Daoy (cell line): Measurements from ENCODE around the gene SMIM14.

DNA sequence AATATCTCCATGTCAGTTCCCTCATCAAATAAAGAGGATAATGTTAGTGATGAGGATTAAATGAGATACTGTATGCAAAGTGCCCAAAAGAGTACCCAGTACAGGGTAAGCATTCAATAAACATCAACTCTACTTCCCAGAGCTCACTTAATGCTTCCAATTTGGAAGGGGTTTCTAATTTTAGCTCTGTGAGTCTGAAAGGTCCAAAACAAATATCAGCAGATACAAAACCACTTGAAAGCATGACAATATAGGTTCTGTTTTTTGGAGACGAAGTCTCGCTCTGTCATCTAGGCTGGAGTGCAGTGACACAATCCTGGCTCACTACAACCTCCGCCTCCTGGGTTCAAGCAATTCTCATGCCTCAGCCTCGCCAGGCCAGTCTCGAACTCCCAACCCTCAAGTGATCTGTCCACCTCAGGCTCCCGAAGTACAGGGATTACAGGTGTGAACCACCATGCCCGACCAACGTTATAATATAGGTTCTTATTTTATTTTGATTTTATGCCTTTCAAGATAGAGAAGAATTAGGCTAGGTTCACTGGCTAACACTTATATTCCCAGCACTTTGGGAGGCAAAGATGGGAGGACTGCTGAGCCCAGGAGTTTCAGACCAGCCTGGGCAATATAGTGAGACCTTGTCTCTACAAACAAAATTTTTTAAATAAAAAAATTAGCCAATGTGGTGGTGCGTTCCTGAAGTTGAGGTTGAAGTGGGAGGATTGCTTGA is 19.9 kb downstream of the UGDH start:
- RAMPAGE, long total RNA = no peak

DNA sequence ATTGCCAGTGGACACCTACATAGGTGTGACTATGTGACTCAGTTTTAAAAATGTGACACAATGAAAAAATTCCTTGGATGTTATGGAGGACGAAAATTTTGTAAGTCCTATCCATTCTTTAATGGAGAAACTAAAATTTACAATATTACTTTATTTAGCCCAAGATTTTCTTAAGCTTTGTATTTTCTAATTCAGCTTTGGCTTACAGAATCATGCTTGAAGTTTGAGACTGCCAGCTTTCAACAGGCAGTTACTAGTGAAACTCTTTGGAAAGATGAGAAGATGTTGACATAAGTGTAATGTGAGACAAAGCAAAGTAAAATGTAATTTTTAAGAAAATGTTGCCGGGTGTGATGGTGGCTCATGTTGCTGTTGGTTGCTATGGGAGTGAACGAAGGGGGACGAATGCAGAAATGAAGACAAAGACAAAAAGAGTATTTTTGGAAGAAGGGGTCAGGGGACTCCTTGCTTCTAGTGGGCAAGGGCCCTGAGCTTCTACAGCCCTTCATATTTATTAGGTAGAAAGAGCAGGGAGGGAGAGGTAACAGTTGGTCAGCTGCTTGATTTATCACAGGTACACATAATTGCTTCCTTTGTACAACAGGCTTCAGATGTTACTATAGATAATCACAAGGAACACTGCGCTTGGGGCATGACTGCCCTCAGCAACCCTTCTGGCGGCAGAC is 11.8 kb upstream of the UGDH start:
- RAMPAGE, long total RNA = no peak

- RAMPAGE, long total RNA = start-site peak on the minus strand at chr4:39638855-39638892, 234 and 63 reads in 2 replicates
Observed at GRCh38 chr4:39638377-39639420, at the start of gene SMIM14. TSS of gene SMIM14 (minus strand) at chr4:39638865.

DNA sequence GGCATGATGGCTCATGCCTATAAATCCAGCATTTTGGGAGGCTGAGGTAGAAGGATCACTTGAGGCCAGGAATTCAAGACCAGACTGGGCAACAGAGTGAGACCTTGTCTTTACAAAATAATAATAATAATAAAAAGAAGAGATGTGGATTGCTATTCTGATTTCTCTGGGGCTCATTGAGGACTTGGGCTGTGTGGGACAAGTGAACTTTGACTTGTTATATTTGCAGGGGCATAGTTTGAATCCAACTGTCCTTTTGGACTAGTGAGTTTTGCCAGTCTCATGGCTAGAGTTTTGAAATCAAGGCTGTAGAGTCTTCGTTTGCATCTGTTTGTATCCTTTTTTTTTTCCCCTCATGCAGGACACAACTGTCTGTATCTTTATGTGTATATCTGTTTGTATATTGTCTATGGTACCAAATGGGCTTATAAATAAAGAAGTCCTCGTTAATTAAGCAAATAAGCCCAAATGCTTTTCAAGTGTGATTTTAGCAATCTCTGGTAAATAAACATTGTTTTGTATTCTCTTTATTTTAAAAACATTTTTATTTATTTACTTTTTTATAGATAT is 11.2 kb upstream of the SMIM14 start:
- RAMPAGE, long total RNA = no peak

GRCh38 chr4:39863180-39863990 is 114.3 kb downstream of the PDS5A start:
- RAMPAGE, long total RNA = no peak

DNA sequence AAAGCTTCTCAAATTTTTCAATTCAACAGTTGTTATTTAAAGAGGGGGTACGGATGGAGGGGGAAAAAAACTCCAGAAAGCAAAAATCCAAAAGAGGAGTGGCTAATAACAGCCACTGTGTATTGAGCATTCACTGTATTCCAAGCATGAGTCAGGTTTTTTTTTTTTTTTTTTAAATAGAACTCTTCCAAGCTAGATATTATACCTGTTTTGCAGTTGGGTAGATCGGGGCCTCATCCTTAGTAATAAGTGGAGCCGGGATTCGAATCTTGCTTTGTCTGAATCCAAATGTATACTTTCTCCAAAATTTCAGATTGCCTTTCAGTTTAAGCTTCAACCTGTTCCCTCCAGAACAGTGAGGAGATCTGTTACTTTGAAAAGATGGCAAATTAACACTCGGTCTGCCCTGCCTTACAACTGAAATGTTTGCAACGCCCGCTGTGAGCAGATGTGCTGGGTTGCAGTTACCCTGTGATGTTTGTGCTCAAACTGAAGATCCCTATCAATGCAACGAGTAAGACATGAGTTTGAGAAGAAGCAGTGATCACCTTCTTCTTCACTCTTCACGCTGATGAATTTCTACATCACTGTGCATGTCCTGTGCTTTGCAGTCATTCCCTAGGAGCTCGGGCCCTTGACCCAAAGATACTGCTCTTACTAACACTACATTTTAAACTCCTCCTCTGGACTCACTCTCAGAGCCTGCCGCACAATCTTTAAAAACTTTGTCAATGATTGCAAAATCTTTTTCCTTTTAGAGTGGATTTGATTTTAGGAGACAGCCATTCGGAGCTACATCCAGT is 6.1 kb upstream of the RHOH start:
- RAMPAGE, long total RNA = no peak

GRCh38 chr4:40211402-40211764 is 14.6 kb downstream of the RHOH start:
- RAMPAGE, long total RNA = no peak

GRCh38 chr4:40311750-40312518 is 23.2 kb upstream of the CHRNA9 start:
- RAMPAGE, long total RNA = no peak

DNA sequence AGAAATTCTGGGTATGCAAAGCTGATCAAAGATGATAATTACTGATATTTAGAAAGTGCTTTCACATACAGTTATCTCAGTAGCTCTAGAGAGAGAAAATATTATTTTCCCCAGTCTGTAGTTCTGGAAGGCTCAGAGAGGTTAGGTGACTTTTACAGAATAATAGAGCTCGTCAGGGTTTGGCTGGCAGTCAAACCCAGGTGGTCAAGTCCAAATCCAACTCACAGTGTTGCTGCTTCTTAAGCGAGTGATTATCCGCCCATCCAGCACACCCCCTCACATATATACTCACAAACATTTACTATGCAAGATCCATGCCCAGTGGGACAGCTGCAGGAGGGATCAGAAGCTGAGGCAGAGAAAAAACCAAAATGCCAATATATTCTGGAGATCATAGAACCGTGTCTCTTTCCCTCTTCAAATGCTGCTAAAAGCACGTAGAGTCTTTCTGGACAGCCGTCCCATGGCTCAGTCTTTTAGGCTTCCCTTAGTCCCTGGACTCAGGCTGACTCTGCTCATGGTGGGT is 522 bp upstream of the CHRNA9 start:
- RAMPAGE, long total RNA = no peak

DNA sequence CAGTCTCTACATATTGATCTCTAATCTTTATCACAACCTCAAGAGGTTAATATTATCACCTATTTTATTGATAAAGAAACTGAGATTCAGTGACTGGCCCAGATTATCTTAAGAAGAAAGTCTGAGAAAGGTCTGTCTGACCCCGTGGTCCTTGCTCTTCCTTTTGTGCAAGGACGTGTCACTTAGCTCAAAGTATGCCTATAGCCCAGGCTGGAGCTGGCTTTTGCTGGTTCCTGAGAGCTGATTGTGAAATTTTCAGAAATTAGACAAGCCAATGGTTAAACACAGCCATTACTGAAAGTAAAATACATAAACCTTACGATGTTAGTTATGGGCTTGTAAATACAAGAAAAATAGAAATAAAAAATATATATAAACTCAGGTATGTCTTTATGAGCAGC is 70.0 kb downstream of the CHRNA9 start:
- RAMPAGE, long total RNA = no peak

GRCh38 chr4:40419525-40420124 is 84.5 kb downstream of the CHRNA9 start:
- RAMPAGE, long total RNA = no peak

- RAMPAGE, long total RNA = no peak
Observed at GRCh38 chr4:40433391-40433908, 98.3 kb downstream of the CHRNA9 start.

DNA sequence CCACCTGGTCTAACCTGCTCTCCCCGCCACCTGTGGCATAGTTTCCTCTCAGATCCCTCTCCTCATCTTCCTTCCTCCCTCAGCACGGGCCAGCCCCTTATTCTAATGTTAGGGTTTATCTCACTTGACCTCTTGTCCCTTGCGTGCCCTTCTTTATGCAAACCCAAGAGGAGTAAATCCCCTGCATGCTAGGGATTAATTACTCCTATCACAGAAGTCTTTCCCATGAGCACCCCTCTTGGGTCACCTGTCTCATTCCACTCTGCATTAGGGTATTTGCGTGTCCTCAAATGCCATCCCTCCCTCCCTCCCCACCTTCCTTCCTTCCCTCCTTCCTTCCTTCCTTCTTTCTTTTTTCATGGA is 112.9 kb downstream of the RBM47 start:
- RAMPAGE, long total RNA = no peak

DNA sequence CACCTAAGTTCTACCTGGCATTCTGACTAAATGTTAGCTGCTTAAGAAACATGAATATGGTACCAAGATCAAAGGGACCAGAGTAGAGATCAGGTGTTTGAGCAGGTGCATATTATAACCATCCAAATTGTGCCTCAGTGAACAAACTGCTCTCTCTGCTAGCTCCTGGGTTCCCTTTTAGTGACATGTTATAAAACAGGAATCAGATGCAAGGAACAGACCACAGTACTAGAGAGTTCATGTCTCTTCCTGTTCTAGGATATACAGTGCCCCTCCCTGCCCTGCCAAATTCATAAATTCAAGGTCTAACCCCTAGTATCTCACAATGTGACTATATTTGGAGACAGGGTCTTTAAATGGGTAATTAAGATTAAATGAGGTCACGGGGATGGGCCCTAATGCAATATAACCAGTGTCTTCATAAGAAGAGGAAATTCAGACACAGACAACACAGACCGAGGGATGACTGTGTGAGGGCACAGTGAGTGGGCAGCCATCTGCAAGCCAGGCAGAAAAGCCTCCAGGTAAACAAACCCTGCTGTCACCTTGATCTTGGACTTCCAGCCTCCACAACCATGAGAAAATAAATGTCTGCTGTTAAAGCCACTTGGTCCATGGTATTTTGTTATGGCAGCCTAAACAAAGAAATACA is 82.6 kb downstream of the RBM47 start:
- RAMPAGE, long total RNA = no peak

GRCh38 chr4:40878558-40879507 is 129.1 kb downstream of the NSUN7 start:
- RAMPAGE, long total RNA = no peak

- RAMPAGE, long total RNA = no peak
Observed at GRCh38 chr4:40909108-40909667, 159.4 kb downstream of the NSUN7 start.

GRCh38 chr4:41028433-41029532 is 185.6 kb downstream of the APBB2 start:
- RAMPAGE, long total RNA = no peak

GRCh38 chr4:41133575-41134112 is 80.7 kb downstream of the APBB2 start:
- RAMPAGE, long total RNA = no peak

- RAMPAGE, long total RNA = no peak
Observed at GRCh38 chr4:41144036-41144329, 70.4 kb downstream of the APBB2 start.

DNA sequence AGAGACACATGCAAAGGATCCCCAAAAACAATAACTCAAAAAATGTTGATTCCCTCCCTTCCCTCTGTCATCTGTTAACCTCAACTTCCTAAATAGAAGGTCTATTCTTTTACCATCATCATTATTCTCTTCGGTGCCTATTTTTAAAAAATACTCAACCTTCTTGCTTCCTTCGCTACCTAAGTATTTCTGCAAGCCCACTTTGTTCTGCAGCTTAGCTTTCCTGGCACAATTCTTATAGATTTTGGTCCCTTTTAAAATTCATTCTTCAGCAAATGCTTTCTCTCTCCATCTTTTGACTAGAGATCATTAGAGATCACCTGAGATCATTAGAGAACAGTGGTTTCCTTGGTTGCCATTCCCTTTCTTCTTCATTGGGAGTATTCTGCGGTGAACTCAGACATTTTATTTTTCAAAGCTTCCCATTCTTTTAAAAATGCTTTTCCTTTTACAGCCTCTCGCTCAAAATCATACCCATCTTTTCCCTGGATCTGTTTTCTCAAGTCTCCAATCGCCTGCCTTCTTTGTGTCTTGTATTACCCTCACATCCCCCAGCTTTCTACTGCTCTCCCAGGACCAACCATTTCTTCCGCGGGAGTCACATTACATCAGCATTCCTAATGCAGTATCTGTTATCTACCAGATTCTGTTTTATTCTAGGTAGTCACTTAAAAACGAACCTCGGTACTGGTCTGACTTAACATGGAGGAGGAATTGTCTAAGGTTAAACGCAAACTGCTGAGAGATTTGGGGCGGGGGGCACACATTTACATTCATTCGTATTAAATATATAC is 766 bp upstream of the UCHL1 start:
- RAMPAGE, long total RNA = no peak